ENCODE results near the genes GOLGA1 and ZBTB34.

DNA sequence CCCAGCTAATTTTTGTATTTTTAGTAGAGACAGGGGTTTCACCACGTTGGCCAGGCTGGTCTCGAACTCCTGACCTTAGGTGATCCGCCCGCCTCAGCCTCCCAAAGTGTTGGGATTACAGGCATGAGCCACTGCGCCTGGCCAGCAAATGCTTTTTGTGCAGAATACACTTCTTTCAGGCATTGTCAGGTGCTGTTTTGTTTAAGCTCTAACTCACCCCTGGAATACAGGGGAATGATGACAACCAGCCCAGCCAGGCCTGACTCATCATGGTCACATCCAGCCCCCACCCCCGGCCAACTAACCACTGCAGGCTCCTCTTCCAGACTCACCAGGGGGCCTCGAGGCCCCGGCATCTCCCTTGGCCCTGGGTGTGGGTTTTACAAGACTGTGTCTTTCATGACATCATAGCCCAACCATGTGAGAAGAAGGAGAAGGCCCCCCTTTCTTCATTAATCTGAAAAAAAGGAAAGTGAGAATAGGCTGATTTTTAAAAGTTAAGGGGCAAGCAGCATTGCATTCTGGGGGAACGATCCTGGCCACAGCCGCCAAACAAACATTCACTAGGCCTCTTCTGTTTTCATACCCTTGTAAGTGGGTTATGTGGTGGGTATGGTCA is 35.5 kb downstream of the OLFML2A start:
- PRO-cap, result no peak
- RAMPAGE, long total RNA, 4 experiments, result no peak in any of the 4 experiments

- PRO-cap, result bidirectional peak, plus-strand start at chr9:124941184, minus-strand start at chr9:124940972
- RAMPAGE, long total RNA, 4 experiments, result start-site peak on the minus strand in 2 of 4 experiments, at chr9:124940964-124941108 at its widest, 18 to 35 reads per replicate
Measured at GRCh38 chr9:124940884-124941699, at the start of gene GOLGA1. GOLGA1 (minus strand) TSS chr9:124941083.

- PRO-cap, result no peak
- RAMPAGE, long total RNA, 4 experiments, result no peak in any of the 4 experiments
Measured at GRCh38 chr9:125150376-125150850, 7.1 kb upstream of the SCAI start.

DNA sequence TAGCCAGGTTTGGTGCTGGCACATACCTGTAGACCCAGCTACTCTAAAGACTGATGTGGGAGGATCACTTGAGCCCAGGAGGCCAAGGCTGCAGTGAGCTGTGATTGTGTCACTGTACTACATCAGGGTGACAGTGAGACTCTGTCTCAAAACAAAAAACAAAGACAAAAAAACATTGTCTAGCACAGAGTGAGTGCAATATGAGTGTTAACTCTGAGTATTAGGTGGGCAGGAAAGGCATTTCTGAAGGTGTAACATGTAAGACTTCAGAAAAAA is 3.6 kb upstream of the PPP6C start:
- PRO-cap, result no peak
- RAMPAGE, long total RNA, 4 experiments, result no peak in any of the 4 experiments

- PRO-cap, result no peak
- RAMPAGE, long total RNA, 4 experiments, result no peak in any of the 4 experiments
Measured at GRCh38 chr9:125238605-125239740, 2.2 kb downstream of the HSPA5 start.

DNA sequence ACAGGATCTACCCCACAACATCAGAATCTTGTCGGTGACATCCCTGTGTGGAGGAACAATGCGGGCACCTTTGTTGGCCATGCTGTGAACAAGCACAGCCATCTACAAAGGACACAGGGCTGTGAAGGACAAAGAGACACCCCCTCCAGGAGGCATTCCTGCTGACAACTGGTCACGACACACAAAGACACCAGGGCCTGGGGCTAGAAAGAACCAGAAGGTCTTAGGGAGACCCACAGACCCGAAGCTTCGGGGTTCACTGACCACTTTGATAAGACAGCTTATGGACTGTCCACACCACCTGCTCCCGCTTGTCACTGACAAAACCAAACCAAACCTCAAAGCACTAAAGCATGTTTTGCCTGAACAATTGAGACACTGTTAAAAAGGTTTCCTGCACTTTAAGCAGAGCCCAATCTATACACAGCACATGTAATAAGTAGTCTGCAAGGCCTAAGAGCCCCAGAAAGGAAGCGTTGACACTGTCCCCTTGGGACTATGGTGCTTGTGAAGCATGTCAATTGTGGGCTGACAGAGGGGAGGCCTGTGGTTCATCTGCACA is 184.9 kb downstream of the GAPVD1 start:
- PRO-cap, result no peak
- RAMPAGE, long total RNA, 4 experiments, result no peak in any of the 4 experiments

- PRO-cap, result no peak
- RAMPAGE, long total RNA, 4 experiments, result no peak in any of the 4 experiments
Measured at GRCh38 chr9:125532497-125533243, 174.3 kb downstream of the MAPKAP1 start.

- PRO-cap, result no peak
- RAMPAGE, long total RNA, 4 experiments, result no peak in any of the 4 experiments
Measured at GRCh38 chr9:125608264-125608849, 98.7 kb downstream of the MAPKAP1 start.

- PRO-cap, result no peak
- RAMPAGE, long total RNA, 4 experiments, result no peak in any of the 4 experiments
Measured at GRCh38 chr9:125929519-125929971, 182.4 kb downstream of the PBX3 start.

GRCh38 chr9:126144726-126145624 is 181.7 kb upstream of the MVB12B start:
- PRO-cap, result no peak
- RAMPAGE, long total RNA, 4 experiments, result no peak in any of the 4 experiments

GRCh38 chr9:126391931-126392794 is 65.5 kb downstream of the MVB12B start:
- PRO-cap, result no peak
- RAMPAGE, long total RNA, 4 experiments, result no peak in any of the 4 experiments

DNA sequence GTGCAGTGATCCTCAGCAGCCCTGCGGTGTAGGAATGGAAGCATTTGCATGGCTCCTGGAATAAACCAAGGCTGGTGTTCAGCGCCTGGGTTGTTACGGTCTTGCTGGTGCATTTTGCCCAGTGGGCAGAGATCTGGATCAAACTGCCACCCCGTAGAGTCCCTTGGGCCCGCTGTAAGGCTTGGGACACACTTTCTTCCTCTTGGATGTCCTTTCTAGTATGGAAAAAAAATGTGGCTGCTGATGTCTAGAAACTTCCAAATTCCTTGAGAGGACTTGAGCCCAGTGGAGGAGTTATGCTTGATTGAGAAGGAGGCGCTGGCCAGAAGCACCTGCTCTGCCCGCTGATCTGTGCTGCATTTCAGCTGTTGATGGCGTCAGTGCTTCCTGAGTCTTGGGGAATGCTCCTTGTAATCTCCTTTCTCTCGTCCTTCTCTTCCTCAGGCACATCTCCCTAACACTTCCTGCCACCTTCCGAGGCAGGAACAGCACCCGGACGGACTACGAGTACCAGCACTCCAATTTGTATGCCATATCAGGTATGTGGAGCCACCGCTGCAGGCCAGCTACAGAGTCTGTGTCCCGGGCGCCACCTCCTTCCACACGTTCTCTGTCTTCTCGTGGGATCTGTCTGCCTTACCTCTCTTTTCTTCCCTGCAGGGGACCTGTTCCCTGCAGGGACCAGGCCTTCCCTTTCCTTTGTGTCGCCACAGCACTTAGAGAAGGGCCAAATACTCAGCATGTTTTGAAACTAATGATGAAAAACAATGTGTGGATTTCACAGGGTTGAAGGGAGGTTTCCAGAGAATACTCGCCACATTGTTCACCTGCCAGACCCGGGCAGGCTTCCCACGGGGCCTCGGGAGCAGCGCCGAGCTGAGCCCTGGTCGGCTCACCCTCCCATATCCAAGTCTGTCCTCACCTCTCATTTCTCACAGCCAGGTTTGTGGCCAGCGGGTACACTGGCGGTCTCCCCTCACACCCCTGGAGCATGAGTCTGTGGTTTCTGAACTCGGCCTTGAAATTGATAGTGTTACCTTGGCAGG is 95.1 kb downstream of the MVB12B start:
- PRO-cap, result no peak
- RAMPAGE, long total RNA, 4 experiments, result no peak in any of the 4 experiments

DNA sequence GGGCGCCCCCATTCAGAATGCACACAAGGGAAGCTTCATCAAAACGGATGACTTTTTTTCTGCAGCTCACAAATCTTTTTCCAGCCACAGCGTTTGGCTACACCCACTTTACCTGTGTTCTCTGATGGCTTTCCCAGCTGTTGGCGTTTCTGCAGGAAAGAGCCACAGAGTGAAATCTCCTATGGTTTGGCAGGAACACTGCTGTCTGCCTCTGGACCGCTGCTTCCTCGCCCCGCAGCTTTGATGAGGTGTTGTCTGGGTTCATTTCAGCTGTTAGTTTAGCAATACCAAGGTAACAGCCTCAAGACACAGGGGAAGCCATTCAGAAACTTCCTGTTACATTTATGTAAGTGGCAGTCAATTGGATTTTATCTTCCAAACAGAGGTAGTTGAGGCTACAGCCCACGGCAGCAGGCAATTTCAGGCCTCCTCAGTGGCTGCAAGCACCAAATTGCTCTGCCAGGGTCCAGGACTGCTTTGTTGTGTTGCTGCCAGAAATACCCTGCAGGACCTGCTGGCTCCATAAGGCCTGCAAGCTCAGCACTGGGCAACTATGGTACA is 96.6 kb downstream of the MVB12B start:
- PRO-cap, result no peak
- RAMPAGE, long total RNA, 4 experiments, result no peak in any of the 4 experiments

DNA sequence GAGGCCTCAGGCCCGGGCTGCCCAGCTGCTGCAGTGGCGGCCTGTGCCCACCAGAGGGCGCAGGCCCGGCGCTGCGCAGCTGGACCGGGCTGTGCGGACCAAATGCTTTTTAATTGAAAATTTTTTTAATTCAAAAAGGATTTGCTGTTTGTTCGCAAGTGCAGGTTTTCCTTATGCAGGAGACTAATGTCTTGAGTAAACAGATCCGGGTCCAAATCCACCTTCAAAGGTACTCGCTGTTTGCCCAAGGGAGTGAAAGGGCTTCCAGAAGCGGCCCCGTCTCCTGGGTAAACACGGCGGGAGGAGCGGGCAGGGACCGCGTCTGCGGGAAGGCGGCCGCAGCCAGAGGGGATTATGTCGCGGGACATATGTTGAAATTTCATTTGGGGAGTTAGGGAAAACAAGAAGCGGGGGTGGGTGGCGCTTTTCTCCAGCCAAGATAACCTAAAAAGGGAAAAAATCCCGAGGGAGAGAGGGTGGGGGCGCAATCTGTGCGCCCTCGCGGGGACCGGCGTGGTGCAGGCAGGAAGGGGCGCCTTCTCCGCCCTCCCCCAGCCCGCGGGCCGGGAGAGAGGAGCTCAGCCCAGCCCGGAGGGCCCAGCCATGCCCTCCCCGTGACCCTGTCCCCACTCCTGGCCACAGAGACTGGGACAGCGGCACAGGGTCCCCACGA is 114.3 kb upstream of the LMX1B start:
- PRO-cap, result no peak
- RAMPAGE, long total RNA, 4 experiments, result no peak in any of the 4 experiments

GRCh38 chr9:126521147-126521557 is 92.6 kb upstream of the LMX1B start:
- PRO-cap, result no peak
- RAMPAGE, long total RNA, 4 experiments, result no peak in any of the 4 experiments

DNA sequence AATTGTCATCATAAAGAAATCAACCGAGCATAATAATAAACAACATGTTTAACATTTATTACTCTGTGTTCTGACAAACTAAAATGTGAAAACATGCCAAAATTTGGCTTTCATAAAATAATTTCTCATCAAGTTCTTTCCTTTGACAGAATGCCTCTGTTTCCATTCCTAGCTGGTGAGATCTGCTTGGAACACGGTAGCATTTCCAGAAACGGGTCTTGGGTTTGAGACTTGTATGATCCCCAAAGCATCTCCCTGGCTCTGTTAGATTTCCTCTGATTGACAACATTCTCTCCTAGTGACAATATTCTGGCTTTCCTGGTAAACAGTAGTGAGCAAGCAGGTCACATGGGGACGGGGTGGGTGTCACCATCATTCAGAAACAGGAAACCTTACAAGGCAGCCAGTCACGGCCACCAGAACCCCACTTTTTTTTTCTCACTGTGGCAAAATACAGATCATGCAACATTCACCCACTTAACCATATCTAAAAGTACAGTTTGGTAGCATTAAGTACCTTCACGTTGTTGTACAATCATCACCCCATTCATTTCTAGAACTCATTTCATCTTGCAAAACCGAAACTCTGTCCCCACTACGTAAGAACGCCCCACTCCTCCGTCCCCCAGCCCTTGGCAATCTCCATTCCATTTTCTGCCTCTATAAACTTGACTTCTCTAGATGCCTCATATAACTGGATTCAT is 90.1 kb upstream of the LMX1B start:
- PRO-cap, result no peak
- RAMPAGE, long total RNA, 4 experiments, result no peak in any of the 4 experiments

DNA sequence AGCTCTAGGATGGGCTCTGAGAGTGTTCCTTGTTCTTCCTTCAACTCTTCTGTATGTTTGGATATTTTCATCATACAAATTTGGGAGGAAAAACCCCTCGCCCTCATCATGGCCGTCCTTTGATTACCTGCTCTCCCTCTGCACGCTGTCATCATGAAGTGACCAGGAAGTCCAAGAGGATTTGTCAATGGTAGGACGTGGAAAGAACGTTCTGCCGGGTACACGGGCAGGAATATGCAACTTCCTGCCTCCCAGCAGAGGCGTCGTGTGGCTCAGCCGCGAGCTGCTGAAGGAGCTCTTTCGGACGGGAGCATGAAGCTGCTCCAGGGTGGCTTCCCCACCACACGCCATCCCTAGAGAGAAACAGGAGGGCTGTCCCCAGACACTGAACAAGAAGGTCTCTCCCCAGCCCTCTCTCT is 88.4 kb upstream of the LMX1B start:
- PRO-cap, result no peak
- RAMPAGE, long total RNA, 4 experiments, result no peak in any of the 4 experiments

DNA sequence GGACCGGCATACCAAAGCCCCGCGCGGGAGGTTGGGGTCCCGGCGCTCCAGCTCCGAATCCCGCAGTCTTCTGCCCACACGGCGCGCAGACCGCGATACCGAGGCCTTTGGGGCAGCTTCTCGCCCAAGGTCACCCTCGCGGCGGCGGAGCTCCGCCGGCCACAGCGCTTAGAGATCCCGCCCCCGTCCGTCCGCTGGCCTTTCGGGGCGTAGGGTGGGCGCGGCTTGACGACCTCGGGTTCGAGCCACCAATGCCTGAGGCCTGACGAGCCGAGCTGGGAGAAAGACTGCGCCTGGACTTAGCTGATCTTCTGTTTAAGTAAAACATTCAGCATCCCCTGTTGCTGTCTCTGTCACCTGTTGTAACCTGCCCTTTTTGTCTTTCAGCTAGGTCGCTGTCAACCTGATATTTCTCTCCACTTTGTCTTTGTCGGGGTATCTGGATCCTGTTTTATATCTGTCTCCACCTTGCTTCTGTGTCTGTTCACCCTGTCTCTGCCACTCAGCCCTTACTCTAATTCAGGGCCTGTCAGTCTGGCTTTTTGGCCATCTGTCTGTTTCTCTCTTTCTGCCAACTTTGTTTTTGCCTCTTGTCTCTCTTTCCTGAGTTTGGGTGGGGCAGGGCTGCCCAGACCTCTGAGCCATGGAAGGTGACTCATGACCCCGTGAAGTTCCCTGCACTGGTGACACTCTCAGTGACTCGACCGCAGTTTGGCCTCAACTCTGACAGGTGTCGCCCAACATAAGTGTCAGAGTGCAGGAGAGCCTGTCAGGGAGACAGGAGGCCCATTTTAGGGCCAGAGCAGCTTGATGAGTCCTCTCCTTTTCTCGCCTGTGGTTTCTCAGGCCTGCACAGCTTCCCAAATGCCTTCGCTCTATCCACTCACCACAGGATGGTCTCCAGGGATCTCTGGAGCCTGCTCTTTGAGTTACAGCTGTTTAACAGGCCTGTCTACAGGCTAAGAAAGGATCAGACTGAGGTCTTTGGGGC is 707 bp downstream of the ZBTB43 start:
- PRO-cap, result no peak
- RAMPAGE, long total RNA, 4 experiments, result start-site peak on the plus strand in 1 of 4 experiments, centred at positions 516 to 826 of the sequence, 9 to 11 reads per replicate

GRCh38 chr9:126806313-126806830 is 1.5 kb downstream of the ZBTB43 start:
- PRO-cap, result no peak
- RAMPAGE, long total RNA, 4 experiments, result no peak in any of the 4 experiments

DNA sequence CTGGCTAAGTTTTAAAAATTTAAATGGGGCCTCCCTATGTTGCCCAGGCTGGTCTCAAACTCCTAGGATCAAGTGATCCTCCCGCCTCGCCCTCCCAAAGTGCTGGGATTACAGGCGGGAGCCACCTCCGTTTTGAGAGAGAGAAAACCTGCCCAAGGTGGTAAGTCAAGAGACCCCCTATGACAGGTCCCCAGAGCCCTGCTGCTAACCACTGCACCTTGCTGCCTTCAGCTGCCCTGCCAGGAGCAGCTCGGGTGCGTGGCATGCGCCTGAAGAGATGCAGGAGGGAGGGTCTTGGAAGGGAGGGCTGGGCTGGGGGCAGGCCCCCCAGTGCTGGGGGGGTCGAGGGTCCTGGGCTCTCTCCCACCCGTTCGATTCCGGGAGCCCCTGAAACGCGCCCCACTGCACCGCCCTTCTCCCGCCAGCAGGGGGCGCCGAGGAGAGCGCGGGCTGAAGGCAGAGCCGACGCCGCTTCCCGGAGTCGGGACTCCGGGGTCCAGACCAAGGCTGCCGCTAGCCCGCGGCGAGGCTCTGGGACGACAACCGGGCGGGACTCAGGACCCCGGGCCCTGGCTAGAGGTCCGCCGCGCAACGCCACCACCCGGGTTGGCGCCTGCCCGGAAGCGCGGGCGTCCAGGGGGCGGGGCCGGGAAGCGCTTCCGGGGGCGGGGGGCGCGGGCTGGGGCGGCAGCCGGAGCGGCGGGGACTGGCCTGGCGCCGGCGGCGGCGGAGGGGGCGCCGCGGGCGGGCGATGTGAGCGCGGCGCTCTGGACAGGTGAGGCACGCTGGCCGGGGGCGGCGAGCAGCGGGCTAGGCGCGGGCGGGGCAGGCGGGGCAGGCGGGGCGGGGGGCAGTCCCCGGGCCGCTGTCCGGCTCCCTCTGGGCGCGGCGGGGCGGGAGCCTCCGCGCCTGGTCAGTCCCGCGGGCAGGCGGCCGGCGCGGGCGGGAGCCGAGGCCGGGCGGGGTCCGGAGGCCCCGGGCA is at the start of gene ZBTB34:
ZBTB34 (plus strand) TSS at position 675 of the 982 bp plus-strand sequence.
- PRO-cap, result bidirectional peak, plus-strand start at position 675 of the sequence, minus-strand start at position 608 of the sequence
- RAMPAGE, long total RNA, 4 experiments, result no peak in any of the 4 experiments

Measured in suprapubic skin (tissue), 4 donors.